ENCODE results near the gene ANXA8L1.

DNA sequence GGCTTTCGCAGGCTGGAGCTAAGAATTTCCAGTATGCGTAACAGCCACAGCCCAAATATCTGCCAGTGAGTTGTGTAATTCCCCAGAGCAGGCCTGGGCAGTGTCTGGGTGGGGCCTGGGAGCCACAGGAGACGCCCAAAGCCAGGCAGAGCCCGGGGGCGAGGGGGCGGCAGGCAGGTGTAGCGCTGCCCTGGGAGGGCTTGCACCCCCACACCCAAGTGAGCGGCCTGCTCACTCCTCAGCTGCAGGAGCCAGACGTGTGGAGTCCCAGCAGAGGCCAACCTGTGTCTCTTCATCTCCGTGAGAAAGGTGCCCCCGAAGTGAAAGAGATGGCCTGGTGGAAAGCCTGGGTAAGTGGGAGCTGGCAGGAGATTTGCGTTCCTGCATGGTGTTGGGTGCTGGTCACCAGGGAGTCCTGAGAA is at the start of gene ANXA8L1:
TSS of gene ANXA8L1 (plus strand) at position 254 of the 422 bp plus-strand sequence.
- PRO-cap, result no peak

GRCh38 chr10:46635408-46635750 is 56.5 kb downstream of the SYT15 start:
- PRO-cap, result no peak

- PRO-cap, result no peak
These were observed 132.7 kb upstream of the GDF10 start for GRCh38 chr10:47167097-47167834.

GRCh38 chr10:47407008-47407416 is 22.9 kb upstream of the ZNF488 start:
- PRO-cap, result no peak

GRCh38 chr10:47461137-47461743 is 22.7 kb downstream of the ANXA8 start:
- PRO-cap, result unidirectional peak, plus-strand start at chr10:47461340

DNA sequence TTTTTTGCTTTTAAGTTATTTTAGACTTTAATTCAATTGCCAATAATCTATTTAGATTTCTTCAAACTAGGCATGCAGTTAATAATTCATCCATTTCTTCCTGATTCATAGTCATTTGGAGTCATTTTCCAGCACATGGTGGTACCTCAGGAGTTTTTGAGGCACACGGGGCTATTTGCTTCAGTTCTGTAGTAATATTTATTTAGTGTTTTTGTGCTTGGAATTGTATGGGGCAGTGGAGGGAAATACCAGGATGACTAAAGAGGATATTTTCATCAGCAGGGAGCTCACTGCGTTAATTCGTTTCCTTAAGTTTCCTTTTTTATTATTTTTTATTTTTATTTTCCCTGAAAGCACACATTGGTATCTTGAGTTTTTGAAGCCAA is 57.5 kb downstream of the MAPK8 start:
- PRO-cap, result no peak

DNA sequence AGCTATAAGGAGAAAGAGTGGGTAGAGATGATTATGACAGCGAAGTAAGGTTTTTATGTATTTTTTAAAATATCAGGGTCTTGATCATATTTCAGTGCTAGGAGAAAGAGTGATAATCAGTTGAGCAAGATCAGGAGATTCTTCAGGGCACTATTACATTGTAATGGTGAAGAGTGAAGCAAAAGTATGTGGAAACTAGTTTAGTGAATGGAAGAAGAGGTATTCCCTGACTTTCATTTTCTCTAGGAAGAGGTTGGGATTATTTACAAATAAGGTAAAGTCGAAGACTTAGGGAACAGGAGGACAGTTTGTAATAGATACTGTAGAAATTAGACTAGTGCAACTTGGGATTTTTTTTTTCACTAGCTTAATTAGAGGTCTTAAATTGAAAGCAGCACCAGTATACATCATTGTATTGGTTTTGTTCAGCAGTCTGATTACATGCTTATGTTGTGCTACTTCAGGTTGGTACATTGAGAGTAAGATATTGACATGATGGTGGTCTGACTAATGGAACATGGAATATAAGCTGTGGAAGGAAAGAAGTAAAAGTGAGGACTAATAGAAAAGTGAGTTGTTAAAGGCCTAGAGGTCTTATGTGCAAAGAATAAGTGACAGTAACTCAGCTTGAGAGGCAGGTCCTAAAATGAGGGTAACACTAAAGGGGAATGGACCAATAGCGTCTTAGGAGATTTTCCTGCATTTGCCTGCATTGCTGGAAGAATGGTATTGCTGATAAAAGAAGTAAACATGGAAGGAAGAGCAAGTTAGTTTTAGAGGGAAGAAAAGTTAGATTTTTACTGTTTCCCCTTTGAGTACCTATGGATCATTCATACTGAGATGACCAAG is 63.7 kb downstream of the MAPK8 start:
- PRO-cap, result no peak

DNA sequence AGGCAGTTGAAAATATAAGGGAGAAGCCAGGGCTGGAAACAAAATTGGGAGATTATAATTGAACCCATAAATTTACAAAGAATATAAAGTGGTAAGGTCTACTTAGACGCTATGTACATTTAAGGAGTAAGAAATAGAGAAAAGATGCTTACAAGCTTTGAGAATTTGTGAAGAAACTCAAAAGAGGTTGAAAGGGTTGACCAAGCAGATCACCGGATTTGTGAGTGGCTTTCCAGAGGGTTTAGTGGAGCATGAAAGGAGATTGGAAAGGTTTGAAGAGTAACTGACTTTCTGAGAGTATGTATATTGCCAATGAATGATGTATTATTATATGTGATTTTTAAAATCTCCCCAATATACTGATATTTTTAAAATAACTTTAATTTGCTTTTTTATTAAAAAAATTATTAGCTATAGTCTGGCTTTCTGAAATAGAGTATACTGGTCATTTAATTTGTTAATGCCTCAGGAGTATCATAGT is 64.4 kb downstream of the MAPK8 start:
- PRO-cap, result no peak

DNA sequence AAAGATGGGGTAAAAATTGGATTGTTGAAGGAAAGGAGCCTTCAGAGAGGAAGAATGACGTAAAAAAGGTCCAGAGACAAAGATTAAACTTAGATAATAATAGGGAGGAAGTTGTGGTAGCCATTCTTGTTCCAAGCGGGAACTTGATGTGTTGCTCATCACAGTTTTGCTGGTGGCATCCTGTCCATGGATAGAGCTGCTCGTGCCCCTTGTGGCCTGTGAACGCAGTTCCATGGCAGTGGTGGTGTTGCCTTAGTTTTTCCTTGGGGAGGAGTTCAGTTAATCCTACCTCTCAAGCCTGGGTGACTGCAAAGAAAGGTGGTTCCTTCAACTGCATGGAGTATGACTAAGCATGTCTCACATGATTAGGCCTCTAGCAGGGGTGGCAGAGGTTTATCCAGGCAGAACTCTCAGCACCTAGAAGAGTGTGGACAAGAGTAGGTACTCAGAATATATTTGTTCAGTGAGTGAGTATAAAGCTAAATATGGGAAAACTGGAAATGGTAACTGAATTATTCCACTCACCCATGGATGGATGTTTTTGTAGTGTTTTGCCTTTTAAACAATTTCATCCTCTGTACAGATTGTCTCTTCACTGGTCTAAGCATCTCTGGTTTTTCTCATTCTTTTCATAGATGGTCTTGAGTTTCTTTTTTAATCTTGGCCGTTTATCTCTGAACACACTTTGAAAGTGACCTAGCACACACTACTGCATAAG is 99.8 kb downstream of the MAPK8 start:
- PRO-cap, result no peak

DNA sequence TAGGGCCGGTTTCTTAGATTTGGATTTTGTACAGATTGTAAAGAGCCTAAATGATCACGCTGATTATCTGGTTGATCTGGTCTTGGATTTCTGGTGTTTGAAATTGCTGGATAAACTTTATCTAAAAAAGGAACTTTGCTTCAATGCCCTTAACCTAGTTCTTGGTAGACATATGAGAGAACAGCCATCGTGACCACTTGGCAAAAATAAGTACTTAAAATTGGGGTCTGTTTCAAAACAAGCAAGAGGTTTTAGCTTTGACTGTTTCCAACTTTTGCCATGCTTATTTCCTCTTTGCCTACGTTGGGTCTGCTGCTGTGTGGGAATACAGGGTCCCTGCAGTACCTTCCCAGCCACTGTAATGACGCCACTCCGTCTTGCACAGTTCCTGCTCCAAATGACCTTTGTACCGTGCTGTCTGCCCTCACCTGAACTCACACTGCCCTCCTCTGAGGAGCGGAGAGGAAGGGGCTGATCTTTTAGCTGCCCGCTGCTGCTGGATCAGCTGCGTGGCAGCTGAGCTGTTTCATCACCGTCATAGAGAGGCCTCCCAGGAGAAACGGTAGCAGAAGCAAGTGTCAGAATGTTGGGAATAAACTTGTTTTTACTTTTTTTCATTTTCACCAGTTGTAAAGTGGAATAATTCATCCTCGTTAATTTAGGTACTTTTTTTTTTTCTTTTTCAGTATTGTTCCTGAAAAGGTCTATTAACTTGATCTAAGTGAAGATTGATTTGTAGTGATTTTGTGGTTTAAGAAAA is 133.2 kb downstream of the MAPK8 start:
- PRO-cap, result no peak

DNA sequence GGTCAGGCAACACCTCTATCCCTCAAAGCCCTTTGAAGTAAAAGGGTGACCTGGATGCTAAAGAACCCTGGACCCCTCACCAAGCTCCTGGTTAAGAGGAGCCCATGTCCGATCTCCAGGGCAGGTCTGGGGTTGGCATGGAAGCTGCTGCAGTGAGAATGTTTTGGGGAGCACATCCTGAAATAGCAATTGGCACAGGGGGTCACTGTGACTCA is 18.6 kb upstream of the ARHGAP22 start:
- PRO-cap, result no peak

DNA sequence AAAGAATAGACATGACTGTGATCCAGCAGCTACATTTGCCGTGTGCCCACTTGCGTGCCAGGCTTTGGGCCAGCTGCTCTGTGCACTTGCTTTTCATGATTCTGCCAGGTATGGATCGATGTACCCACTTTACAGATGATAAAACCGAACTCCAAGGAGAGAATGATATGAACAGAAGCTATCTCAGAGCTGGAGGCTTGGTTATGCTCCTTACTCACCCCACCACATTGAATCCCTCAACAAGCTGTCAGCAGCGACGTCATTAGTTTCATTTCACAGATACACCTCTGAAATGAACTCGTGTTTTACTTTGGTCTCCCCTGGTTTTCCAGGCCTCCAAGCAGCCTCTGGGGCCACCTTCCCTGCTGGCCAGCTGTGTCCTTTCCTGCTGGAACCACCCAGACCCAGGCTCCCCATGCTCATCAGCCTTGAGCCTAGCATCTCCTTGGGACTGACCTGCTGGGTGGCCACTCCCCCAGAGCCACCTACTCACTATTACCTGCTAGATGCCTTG is 11.9 kb upstream of the WDFY4 start:
- PRO-cap, result no peak

- PRO-cap, result no peak
These were observed 836 bp upstream of the WDFY4 start for GRCh38 chr10:48683705-48684369.

GRCh38 chr10:48800154-48800693 is 115.6 kb downstream of the WDFY4 start:
- PRO-cap, result no peak

DNA sequence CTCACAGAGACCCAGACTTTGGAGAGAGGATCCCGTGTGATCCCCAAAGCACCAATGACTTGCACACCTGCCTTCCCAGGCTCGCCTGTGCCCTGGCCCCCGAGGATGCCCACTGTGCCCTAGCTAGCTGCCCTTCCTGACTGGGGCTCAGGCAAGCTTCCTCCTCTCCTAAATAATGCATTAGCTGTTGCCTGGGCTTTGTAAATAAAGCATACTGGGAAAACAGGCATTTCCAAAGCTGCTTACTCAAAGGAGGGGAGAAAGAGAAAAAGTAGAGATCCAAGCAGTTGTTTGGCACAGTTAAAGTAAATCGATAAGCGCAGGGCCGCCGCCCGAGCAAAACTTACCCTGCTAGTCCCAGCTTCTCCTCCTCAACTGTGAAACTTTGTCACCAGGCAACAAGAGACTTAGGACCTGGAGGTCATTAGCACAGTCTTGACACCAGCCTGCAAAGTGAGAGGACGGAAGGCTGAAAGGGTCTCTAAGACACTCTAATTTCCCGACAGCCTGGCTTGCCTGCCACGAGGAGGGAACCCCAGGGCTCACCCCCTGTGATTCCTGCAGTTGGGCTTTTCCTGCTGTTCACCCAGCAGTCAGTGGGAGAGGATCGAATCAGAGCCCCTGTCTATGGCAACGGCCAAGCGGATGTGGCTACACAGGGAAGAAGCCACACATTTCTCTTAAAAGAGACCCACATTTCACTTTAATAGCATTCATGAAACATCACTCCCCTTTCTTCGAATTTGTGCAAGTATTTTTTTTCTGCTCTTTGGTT is 4.6 kb downstream of the LRRC18 start:
- PRO-cap, result no peak

GRCh38 chr10:49139051-49139462 is 5.2 kb upstream of the FAM170B start:
- PRO-cap, result no peak

GRCh38 chr10:49177093-49177840 is 10.9 kb downstream of the TMEM273 start:
- PRO-cap, result no peak

GRCh38 chr10:49278271-49278977 is 20.5 kb upstream of the C10orf71 start:
- PRO-cap, result no peak

- PRO-cap, result no peak
These were observed 22.4 kb downstream of the TIMM23B start for GRCh38 chr10:49964016-49964987.

DNA sequence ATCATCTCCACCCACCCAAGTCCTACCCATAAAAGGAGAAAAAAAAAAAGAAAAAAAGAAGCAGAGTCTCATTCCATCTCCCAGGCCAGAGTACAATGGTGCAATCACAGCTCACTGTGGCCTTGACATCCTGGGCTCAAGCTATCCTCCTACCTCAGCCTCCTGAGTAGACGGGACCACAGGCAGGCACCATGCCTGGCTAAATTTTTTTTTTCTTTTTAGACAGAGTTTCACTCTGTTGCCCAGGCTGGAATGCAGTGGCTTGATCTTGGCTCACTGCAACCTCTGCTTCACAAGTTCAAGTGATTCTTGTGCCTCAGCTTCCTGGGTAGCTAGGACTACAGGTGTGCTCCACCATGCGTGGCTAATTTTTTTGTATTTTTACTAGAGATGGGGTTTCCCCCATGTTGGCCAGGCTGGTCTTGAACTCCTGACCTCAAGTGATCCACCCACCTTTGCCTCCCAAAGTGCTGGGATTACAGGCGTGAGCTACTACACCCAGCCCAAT is 24.4 kb upstream of the SGMS1 start:
- PRO-cap, result no peak